Duodenum (tissue), 1 donor: Measurements from ENCODE around the gene HGFAC.

GRCh38 chr4:2689766-2690362 lies 66.3 kb downstream of the TNIP2 start:
- PRO-cap = no peak

DNA sequence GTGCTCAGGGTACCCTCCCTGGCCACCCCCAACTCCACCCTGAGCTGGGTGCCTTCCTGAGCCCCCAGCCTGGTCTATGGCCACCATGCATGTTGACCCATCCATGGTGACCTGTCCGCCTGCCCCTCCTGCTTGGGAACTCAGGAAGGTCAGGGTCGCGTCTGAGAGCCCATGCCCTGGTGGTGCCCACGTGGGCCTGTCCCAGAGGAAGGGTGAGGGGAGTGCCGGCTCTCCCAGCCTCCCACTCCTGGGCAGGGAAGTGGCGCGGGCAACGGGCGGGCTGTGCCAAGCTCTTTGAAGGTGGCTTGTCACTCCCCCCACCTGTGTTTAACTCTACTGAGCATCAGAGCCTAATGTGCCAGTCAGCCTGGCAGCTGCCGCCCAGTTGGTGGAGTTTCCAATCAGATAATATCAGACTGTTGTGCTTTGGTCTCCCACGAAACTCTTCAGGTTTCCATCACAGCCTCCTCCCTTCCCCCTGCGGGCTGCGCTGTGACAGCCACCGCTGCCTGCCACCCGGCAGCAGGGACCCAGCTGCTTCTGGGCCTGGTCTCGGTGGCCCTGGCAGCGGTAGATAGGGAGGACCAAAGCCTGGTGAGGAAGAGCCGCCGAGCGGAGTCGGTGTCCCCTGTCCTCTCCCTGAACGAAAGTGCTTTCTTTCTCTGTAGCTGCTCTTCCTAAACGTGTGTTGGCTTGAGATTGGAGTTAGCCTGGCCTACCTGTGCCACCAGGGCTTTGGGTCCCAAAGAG lies 4.9 kb downstream of the SH3BP2 start:
- PRO-cap = no peak

GRCh38 chr4:2817727-2818318 lies 24.9 kb downstream of the SH3BP2 start:
- PRO-cap = unidirectional peak, plus-strand start at chr4:2818188

GRCh38 chr4:2831559-2832298 lies 11.9 kb upstream of the ADD1 start:
- PRO-cap = no peak

- PRO-cap = no peak
Observed at GRCh38 chr4:2837775-2838993, 5.5 kb upstream of the ADD1 start.

DNA sequence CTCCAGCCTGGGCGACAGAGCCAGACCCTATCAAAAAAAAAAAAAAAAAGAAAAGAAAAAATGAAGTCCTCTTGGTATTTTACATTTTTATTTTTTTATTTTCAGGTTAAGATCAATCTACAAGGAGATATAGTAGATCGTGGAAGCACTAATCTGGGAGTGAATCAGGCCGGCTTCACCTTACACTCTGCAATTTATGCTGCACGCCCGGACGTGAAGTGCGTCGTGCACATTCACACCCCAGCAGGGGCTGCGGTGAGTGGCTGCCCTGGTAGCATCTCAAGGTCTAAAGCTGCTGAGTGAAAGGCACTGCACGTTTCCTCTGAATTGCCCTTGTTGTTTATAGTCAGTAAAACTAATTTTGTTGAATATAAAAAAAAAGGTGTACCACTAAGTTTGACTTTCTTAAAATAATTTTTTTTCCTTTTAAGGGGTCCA lies 40.1 kb downstream of the MFSD10 start:
- PRO-cap = no peak

- PRO-cap = no peak
Observed at GRCh38 chr4:2964278-2964949, 1.0 kb downstream of the GRK4 start.

DNA sequence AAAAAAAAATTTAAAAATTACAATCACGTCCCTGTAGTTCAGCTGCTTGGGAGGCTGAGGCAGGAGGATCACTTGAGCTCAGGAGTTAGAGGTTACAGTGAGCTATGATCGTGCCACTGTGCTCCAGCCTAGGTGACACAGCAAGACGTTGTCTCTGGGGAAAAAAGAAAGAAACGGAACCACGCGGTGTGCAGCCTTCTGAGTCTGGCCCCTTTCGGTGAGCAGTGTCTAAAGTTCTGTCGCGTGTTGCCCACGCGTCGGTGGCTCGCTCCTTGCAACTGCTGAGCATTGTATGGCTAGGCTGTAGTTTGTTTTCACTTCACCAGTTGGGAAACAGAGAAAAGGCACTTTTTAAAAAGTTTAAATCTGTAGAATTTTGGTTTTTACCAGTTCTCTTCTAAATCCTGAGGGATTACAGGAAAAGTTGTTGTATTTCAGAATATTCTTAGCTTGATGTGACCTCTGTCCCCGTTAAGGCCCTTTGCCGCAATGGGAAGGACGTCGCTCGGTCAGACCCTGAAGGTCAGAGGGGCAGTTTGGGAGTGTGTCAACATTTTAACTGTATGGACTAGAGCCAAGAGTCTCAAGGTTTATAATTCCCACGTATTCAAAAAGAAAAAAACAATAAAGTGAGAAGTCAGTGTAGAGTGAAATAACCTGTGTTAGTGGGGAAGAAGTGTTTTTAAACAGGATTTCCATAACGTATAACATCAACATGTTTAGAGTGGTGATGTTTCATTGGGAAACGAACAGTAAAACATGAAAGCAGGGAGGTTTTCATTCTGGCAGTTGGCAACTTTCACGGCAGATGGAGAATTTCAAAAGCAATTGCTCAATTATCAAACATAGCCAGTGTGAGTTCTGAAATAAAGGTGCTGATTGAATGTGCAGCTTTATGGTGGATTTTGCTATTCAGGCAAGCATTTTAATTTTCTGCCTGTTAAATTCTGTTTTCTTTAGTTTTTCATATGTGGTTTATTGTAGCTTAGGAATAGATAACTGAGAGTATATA lies 45.8 kb upstream of the MSANTD1 start:
- PRO-cap = no peak

DNA sequence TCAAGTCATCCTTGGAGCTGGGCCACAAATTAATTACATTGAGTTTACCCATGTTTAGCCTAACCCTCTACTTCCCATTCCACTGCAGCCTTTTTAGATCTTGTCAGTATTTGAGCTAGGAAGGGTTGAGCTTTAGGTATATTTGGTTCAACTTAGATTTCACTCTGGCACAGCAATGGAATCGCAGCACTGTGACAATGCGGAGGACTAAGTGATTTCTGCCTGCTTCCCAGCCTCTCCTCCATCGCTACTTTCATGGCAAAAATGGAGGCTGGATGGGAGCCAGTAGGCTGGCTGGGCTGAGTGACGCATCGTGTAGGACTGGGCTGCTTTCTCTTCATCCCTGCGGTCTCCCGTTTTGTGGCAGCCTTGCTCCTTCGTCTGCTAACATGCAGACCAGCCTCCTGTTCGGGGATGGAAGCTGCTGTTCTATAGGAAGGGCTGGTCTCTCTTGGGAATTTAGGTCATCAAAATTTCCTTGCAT lies 15.9 kb upstream of the RGS12 start:
- PRO-cap = no peak

- PRO-cap = unidirectional peak, minus-strand start at chr4:3373076
Observed at GRCh38 chr4:3372834-3373338, 68.9 kb upstream of the HGFAC start.

GRCh38 chr4:3387574-3388597 lies 53.9 kb upstream of the HGFAC start:
- PRO-cap = bidirectional peak, plus-strand start at chr4:3388251, minus-strand start at chr4:3388048

DNA sequence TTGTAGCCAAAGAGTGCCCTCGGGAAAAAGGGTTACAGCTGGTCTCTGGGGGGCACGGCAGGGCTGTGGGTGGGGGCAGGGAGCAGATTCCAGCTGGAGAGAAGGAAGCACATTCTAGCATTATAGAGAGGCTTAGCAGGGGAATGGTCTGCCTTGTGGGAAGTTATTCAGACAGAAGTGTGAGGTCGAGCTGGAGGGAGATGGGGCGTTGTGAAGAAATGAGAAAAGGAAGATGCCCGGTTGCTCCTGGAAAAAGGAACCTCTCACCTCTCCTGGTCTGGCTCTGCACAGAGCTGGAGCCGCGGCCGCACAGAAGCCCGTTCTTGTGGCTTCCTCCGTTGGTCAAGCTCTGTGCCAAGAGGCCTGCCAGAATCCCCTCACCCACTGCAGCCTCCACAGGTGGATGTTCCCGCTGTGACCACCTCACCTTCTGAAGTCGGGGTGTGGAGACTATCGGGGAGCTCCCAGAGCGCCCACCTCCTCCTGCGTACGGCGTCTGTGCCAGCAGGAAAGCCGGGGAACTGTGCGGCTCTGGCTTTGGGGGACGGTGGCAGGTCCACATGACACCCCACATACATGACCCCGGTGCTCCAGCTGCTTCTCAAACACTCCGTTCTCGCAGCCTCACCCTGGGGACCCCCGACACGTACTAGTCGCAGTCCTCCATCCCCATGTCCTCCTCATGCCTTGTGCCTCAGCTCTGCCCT lies 52.4 kb upstream of the HGFAC start:
- PRO-cap = no peak

DNA sequence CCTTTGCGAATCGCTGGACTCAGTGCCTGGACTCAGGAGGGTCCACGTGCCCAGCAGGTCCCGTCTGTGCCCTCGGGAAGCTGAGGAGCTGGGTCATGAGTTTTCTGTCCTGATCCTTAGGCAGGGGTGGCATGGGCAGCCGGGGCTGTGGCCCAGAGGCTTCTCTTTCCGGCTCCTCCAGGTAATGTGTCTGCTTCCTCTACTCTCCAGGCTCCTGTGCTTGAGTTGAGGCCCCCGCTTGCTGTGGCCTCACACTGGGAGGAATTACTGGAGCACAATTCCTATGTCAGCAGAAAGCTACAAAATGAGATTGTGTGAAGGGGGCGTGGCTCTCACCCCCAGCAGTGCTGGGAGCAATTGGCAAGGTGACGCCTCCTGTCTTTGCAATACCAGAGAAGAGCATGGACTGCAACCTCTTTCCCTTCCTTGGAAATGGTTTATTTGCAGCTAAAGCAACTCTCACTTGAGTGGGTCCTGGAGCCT lies 33.1 kb upstream of the HGFAC start:
- PRO-cap = no peak

DNA sequence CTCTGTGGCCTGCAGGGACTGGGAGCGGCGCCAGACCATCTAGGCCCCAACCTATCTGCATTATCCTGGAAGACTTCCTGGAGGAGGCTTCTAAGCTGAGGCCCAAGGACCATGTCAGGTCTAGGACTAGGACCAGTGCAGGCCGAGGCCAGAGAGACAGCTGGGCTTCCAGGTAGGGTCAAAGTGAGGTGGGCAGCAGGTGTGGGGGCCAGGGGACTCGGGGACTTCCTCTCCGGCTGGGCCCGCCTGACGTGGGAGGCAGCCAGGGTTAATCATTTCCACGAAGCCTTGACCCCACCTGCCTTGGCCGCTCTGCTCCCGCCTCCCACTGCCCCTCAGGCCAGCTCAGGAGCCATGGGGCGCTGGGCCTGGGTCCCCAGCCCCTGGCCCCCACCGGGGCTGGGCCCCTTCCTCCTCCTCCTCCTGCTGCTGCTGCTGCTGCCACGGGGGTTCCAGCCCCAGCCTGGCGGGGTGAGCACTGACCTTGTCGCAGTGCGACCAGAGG lies at the start of gene HGFAC:
Gene HGFAC, plus strand, starts transcription at position 321 of the 505 bp plus-strand sequence.
- PRO-cap = no peak

DNA sequence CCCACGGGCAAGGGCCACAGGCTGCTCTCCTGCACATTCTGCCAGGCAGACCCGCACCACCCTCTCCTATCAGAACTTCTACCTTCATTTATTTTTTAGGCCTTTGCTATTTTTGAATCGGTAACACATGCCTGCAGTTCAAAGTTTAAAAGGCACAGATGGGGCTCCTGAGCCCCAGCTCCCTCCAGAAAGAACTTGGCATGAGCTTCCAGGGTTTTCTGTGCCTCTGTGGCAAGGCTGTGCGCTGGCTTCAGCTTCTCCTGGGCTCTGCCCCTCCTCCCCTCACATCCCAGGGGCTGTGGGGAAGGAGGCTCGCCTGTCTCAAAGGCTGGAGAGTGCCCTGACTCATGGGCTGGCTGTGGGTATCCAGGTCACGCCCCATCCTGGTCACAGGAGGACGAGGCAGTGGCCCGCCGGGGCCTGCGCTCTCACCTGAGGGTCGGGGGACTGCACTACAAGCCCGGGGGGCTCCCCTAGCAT lies 18.1 kb downstream of the LRPAP1 start:
- PRO-cap = no peak

DNA sequence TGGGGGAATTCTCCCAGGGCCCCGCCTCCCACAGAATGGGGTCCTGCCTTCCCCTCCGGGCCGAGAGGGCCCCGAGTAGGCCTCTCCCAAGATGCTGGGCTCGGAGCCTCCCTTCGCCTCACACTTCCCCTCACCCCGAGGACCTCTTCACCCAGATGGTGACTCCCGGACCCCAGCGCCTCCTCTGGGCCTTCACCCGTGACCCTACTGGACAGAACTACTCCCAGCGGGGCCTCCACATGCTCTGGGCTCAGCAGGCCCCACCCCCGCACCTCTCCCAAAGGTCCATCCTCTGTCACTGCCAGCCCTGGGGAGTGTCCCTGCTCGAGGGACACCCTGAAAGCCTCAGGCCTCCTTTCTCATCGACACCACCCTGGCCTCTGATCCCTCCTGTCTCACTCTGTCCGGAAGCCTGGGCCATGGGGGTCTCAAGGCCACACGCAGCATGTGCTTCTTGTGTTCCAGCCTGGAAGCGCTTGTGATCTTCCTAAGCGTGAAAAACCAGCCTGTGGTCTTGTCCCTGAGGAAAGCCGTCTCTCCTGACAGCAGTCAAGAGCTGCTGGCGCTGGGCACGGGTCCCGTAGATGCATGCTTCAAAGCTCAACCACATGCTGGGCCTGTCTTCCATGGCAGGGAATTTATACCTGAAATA lies 10.9 kb downstream of the LRPAP1 start:
- PRO-cap = no peak

DNA sequence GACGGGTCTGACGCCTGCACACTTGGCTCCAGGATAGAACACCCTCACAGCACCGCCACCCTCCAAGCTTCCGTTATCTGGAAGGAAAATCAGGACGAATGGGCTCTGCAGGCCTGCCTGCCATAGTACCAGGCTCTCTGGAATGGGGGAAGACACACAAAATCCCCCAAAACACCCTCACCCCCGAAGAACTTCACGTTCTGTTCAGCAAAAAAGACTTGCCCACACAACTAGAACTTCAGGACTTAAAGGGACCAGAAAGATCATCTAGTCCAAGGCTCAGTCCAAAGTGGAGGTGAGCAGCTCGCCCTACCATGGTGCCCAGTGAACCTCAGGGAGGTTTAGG lies 2.0 kb downstream of the LRPAP1 start:
- PRO-cap = no peak

DNA sequence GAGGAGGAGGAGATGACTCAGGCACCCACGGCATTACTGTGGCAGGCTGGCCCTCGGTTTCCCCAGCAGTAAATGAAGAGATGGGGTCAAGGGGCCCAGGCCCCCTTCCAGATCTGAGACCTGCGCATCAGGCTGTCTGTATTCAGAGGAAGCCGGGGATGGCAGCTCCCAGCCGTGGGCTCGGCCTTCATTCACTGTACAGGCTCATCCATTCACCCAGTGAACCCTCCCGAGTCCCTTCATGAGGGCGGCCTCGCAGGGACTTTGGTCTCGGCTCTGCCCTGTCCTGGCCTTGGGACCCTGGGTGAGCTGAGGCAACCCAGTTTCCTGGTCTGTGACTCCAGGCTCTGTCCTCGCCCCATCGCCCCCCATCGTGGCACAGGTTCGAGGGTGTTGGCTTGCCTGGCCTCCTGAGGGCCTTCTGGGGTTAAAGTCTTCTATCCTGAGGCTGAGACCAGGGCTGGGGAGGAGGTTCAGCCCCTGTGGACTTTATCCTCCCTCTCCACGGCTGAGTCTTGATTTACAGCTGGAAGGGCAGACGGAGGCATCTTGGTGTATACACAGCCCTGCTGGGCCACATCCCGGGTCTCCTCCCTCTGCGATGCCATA lies 44.2 kb upstream of the LRPAP1 start:
- PRO-cap = no peak

GRCh38 chr4:3657591-3658274 lies 108.5 kb upstream of the ADRA2C start:
- PRO-cap = no peak

DNA sequence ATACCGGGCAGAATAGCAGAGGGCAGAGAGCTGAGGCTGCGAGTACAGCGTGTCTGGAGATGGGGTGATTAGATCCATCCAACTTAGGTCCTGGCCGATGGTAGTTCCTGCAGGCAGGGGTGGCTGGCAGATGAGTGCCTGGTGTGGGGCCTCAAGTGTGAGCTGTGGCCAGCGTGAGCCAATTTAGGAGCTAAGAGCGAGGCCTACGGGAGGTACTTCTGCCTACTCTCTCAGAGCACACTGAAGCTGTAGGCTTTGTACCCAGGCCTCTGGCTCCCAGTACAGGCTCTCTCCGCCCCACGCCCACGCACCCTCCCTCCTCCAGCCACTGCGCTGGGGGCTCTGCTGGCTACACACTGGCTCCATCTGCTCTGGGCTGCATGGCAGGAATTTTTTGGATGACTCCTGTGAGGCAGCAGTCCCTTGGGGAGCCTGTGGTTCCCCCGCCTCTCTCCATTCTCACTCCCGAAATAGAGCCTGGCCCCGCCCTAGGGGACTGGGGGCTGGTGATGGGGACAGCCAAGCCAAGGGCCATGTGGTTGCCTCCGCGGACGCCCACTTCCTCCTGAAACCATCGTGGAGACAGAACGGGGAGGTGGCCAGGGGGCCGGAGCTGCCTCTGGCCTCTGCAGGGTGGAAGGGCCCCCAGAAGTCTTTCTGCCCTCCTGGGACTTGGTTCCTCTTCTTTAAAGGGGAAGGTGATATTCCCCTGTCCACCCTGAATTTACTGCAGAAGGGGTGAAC lies 58.1 kb upstream of the ADRA2C start:
- PRO-cap = no peak